Neutrophil (primary cell): ENCODE results near the genes NRDC and BTF3L4.

DNA sequence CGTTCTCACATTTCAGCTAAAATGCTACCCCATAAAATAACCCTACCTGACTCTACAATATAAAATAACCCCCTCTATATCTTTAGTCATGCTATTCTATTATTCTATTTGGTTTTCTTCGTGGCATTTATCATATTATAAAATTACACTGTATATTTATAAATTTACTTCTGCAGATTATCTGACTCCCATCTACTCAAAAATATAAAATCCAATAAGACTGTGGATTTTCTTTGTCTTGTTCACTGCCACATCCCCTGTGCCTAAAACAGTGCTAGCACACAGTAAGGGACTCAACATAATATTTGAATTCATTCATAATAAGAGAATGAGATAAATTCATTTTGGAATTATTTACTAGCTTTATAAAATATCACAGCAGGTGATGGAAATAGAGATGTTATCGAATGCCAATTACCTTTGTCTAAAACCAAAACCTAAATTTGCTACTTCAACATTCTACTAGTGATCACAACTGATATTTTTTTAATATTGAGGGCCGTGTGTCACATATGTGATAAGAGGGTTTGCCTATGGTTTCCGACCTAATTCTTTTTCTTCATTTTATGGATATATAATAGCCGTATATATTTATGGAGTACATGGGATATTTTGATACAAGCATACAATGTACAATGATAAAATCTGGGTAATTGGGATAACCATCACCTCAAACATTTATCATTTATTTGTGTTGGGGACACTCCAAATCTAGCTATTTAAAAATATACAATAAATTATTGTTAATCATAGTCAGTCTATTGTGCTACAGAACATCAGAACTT is 117.2 kb downstream of the FAF1 start:
- PRO-cap: no peak

GRCh38 chr1:50914748-50915481 is 45.2 kb downstream of the FAF1 start:
- PRO-cap: no peak

GRCh38 chr1:50959110-50959424 is 1.0 kb downstream of the FAF1 start:
- PRO-cap: no peak

GRCh38 chr1:50977655-50978740 is 8.0 kb downstream of the CDKN2C start:
- PRO-cap: no peak

GRCh38 chr1:51288556-51288970 is 41.8 kb downstream of the TTC39A start:
- PRO-cap: no peak

DNA sequence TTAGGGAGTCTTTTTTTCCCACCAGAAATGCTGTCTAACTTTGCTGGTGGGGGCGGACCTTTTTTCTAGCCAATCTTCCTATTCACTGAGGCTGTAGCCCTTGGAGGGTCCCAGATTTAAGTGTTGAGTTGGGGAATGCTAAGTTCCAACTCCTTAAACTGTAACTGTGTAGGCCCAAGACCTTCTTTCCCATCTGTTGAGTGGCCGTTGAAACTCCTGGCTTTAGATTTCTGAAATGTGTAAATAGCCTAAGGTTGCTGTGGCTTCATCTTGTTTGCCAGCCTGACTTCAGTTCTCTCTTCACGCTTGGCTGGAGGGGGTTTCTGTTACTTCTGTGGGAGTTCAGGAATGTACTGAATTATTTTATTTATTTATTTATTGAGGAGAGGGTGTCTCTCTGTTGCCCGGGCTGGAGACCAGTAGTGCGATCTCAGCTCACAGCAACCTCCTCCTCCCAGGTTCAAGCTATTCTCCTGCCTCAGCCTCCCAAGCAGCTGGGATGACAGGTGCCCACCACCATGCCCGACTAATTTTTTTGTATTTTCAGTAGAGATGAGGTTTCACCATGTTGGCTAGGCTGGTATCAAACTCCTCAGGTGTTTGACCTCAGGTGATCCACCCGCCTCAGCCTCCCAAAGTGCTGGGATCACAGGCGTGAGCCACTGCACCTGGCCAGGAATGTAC is 6.1 kb downstream of the TTC39A start:
- PRO-cap: no peak

- PRO-cap: no peak
Measured at GRCh38 chr1:51336030-51336333, 5.6 kb upstream of the TTC39A start.

DNA sequence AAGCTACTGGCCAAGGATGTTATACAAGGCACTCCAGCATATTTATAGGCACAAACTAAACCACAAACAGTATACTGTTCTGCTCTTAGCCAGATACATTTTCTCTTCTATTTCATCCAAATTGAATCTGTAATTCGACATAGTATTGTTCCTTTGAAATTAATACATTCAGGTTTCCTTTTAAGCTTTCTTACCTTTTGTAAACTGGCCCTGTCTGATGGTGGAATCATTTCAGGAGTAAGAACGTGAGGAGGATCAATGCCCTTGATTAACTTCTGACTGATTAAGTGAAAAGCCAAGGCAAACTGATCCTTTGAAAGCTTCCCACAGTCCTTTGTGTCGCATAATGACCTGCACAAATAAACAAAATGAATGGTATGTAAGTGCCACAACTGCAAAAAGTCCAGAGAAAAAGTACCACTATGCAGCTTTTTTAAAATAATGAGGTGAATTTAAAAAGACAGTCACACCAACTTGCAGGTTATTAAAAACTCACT is 74.3 kb downstream of the EPS15 start:
- PRO-cap: no peak

DNA sequence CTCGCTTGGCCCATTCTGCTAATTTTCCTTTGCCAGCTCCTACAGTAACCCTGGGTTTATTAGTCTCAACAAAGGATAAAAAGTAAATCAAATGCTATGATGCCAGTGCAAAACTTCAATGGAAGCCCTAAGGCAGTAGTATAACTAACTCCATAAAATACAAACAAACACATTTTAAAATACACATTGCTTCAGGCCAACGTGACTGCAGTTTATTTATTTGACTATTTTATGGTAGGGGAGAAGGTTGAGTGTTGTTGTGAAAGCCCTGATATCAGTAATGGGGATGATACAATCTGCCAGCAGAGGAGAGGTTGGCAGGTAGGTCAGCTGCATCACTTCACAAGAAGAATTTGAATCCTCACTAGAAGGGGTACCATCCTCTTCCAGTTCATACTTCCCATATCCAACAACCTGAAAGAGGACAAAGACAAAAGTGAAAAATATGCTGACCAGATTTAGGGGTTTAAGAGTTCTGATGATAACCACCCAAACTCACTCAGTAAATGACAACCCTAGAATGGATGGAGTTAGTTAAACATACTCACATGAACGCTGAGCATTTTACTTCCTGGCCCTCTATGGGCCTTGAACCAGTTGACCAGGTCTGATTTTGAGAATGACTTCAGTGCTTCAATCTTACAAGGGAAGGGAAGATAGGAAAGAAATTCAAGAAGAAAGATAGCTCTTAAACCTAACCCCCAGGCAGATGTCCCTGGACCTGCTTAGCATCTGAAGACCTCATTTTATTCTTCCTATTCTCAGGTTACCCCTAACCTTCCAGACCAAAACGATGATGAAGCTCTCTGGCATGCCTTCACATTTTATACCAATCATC is 89.3 kb downstream of the NRDC start:
- PRO-cap: no peak

GRCh38 chr1:51840125-51840676 is 38.3 kb downstream of the NRDC start:
- PRO-cap: no peak

DNA sequence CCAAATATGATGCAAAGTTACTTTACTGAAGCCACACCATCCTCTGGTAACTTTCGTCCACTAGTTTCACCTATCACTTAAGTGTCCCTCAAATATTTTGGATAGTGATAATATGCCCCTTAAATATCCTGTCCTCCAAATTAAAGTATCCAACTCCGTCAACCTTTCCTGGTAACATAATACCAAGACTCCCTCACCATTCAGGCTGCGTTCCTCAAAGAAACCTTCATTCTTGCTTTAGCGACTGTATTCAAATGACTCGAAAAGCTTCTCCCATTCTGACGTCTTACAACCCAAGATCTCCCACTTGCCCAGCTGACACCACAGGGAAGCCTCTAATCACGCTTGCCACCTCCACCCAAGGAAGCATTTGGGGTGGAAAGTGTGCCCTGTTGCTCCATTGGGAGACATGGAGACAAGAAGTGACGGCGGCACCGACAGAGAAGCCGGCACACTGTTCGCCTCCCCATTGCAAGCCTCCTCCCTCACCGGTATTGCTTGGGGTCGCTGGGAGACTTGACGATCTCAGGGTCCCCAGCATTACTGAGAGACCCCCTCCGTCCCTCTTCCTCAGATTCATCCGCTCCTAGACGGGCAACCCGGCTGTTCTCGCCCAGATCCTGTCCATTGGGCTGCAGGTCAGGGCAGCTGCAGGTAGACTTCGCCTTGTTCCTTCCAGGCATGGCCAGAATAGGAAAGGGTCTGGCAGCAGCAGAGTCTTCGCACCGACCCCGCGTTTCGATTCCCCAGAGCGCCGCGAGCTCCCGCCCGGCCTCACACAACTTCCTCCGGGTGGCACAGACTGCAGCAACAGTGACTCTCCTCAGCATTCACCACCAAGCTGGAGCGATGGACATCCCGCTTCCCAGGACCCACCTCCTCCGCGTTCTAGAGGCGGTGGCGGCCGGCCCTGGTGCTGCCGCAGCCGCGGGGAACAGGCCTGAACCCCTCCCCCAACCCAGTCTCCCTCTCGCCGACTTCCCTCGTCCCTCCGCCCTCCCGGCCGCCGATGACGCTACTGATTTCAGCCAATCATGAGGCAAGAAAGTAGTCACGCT is at the start of gene NRDC:
NRDC (minus strand) TSS at position 942 of the 1,058 bp plus-strand sequence.
- PRO-cap: bidirectional peak, plus-strand start outside the sequence, minus-strand start at position 890 of the sequence

DNA sequence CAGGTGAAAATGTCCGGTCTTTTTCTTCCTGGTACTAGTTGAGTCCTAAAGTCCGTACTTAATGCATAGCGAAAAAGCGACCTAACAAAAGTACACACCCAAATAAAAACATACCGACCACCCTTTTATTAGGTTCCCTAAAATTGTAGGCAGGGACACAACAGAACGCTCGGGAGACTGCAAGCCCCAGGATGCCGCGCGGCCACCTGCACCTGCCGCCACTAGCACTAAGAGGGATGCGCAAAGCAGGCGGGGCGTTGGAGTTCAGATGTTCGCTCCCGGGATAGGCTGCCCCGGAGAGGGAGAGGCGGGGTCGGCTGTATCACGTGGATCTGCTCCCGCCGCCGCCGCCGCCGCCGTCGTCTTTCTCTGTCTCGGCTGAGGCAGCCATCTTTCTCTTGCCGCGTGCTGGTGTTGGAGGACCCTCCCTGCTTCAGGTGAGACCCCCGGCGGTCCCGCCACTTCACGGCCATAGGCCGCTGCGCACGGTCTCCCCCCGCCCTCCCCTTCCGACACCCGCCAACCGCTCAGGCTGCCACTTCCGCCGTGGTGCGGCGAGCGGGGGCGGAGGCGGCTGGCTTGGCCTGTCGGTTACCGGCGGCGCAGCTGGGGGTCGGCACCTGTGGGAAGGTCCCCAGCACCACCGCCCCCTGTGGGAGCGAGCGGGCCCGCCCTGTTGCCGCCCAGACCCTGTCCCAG is at the start of gene BTF3L4:
BTF3L4 (plus strand) TSS at position 353 of the 699 bp plus-strand sequence.
- PRO-cap: bidirectional peak, plus-strand start at position 353 of the sequence, minus-strand start at position 223 of the sequence

GRCh38 chr1:52140795-52141337 is 1.0 kb upstream of the ZFYVE9 start:
- PRO-cap: no peak

GRCh38 chr1:52332552-52333290 is 33.3 kb downstream of the CC2D1B start:
- PRO-cap: no peak

DNA sequence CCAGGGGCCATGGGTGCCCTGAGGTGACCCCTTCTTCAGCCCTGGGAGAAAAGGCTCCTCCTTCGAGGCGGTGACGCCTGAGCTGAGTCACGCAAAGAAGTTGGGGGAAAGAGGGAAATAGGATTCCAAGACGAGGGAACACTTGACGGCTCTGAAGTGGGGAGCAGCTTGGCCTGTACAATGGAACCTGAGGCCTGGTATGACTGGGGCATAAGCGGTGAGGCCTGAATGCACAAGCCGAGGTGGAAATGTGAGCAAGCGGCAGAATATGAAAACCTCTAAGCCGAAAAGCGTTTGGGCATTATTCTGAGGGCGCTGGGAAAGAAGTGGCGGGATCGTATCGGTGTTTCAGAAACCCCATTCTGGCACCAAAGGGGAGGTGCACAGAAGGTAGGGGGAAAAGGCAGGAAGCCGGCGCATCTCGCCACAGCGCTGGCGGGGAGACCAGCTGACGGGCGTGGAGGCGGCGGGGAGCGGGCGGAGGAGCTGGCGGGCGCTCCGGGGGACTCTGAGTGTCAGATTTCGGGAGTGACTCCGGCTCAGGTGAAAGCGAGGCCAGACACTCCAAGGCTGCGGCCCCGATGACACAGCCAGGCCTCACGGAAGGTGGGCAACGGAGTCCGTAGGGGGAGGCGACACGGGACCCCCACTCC is 562 bp downstream of the CC2D1B start:
- PRO-cap: unidirectional peak, plus-strand start at position 427 of the sequence

DNA sequence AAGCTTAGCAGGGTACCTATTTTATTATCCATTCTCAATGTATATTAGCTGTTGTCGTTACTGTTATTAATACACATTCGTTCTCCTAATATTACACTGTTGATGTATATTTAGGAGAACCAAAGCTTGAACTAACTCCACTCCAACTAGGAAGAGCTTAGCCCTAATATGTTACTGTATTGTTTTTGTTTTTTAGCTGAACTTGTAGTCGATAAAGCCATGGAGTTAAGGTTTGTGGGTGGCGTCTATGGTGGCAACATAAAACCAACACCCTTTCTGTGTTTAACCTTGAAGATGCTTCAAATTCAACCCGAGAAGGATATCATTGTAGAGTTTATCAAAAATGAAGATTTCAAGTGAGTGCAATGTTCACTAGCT is 1.1 kb downstream of the PRPF38A start:
- PRO-cap: no peak

GRCh38 chr1:52474875-52475632 is 70.7 kb downstream of the PRPF38A start:
- PRO-cap: no peak

GRCh38 chr1:52506194-52506516 is 46.7 kb downstream of the TUT4 start:
- PRO-cap: no peak

- PRO-cap: no peak
Measured at GRCh38 chr1:52633698-52633914, 638 bp downstream of the SHISAL2A start.

- PRO-cap: no peak
Measured at GRCh38 chr1:52995602-52996133, 66.3 kb upstream of the PODN start.